Parotid gland (tissue), 1 donor: ENCODE measurements around a stretch of chr18.

DNA sequence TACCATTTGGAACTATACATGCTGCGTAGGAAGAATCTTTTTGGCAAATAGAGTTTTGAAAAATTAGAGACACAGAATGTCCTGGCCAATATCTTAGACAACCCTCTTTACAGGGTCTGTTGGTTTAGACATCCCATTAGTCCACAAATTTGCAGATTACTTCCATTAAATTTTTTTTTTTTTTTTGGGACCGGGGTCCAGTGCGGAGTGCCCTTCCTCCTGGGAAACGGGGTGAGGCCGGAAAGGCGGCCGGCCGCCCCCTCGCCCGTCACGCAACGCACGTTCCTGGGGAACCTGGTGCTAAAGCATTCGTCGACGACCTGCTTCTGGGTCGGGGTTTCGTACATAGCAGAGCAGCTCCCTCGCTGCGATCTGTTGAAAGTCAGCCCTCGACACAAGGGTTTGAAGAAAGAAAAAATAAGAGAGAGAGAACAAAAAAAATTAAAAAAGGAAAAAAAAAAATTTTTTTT is 21.5 kb upstream of the RBFA start:
- PRO-cap: no peak

DNA sequence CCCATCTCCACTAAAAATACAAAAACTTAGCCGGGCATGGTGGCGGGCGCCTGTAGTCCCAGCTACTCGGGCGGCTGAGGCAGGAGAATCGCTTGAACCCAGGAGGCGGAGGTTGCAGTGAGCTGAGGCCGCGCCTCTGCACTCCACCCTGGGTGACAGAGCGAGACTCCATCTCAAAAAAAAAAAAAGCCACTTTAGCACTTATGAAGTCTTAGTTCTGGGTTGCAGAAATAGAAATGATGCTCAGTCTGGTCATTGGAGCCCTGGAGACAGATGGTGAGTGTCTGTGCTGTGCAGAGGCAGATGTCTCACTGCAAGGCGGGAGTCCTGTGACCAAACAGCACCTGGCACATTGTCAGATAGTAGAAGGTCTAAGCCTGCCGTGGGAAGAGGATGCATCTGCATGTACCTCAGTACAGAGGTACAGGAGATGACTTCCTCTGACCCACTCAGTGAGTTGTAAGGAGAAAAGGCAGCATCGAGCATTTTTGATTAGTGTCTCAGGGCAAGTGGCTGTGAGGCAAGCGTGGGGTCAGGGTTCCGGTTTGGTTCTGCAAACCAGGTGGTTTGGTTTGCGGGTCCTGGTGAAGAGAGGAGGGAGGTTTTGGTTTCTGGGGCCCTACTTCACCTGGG is 3.6 kb downstream of the RBFA start:
- PRO-cap: no peak

DNA sequence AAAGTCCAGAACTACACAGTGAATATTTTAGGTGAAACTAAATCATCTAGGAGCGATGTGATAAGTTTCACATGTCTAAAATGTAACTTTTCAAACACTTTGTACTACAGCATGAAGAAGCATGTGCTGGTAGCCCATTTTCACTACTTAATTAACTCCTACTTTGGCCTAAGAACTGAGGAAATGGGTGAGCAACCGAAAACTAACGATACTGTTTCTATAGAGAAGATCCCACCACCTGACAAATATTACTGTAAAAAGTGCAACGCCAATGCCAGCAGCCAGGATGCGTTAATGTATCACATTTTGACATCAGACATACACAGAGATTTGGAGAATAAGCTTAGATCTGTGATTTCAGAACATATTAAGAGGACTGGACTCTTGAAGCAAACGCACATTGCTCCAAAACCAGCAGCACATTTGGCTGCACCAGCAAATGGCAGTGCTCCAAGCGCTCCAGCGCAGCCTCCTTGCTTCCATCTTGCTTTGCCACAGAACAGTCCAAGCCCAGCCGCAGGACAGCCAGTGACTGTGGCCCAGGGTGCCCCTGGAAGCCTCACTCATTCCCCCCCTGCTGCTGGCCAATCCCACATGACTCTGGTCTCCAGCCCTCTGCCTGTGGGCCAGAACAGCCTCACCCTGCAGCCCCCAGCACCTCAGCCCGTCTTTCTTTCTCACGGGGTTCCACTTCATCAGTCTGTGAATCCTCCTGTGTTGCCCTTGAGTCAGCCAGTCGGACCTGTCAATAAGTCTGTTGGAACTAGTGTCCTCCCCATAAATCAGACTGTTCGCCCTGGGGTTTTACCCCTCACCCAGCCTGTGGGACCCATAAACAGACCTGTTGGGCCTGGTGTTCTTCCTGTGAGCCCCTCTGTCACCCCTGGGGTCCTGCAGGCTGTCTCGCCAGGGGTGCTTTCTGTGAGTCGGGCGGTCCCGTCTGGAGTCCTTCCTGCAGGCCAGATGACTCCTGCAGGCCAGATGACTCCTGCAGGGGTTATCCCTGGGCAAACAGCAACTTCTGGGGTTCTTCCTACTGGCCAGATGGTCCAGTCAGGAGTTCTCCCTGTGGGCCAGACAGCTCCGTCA is 27.1 kb downstream of the ADNP2 start:
- PRO-cap: no peak

- PRO-cap: no peak
These were observed 39.9 kb downstream of the ADNP2 start for GRCh38 chr18:80148966-80149439.